Parotid gland (tissue), 1 donor: Measurements from ENCODE around the gene MYOF.

DNA sequence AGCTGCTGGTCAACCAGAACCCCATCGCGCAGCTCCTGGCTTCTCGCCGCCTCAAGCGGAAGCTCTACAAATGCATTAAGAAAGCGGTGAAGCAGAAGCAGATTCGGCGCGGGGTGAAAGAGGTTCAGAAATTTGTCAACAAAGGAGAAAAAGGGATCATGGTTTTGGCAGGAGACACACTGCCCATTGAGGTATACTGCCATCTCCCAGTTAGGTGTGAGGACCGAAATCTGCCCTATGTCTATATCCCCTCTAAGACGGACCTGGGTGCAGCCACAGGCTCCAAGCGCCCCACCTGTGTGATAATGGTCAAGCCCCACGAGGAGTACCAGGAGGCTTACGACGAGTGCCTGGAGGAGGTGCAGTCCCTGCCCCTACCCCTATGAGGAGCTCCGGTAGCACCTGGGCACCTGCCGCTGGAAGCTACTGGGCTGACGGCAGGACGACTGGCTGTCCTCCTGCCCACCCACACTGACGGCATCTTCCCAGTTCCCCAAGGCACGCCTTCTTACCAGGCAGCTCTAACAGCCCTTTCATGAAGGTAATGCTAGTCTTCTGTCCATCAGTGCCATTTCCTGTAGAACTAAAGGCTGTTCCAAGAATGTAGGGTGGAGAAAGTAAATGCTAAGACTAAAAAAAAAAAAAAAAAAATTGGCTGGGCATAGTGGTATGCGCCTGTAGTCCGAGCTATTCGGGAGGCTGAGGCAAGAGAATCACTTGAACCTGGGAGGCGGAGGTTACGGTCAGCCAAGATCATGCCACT, 74.3 kb downstream of the CPEB3 start:
- PRO-cap, result no peak

GRCh38 chr10:92590683-92591131, 2.2 kb upstream of the KIF11 start:
- PRO-cap, result no peak

- PRO-cap, result bidirectional peak, plus-strand start at chr10:92690545, minus-strand start at chr10:92690533; bidirectional peak, plus-strand start at chr10:92691105, minus-strand start at chr10:92690973
Measured at GRCh38 chr10:92690348-92691437, 938 bp downstream of the HHEX start.

GRCh38 chr10:92818088-92818375, 30.3 kb upstream of the EXOC6 start:
- PRO-cap, result no peak

DNA sequence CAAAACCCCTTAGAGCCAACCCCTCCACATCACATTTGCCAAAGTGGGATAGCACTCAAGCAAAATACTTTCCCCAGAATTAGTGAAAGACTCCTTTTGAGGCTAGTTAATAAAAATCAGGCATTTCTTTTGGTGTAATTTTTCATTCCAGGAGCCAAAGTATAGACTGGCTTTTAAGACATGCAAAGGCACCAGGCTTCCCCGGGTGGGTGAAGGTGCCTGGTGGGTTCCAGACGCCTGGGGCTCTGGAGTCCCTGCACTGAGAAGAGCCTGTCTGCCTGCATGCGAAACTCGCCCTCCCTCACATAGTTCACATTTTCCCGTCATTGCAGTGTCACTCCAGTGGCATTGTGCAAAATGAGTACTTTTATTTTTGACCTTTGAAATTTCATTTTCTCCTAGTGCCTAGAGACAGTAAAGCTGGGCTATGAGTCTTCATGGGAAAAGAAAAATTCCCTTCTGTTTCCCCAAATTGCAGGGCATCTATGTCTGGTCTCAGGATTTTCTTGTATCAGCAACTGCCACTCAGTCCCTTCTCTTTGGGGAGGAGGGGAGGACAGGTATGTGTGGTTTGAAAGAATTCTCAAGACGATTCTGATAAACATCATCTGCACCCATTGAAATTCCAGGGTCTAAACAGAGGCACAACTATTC, 107.6 kb downstream of the CYP26A1 start:
- PRO-cap, result no peak

GRCh38 chr10:93258451-93258715, 184.7 kb downstream of the CYP26A1 start:
- PRO-cap, result no peak

DNA sequence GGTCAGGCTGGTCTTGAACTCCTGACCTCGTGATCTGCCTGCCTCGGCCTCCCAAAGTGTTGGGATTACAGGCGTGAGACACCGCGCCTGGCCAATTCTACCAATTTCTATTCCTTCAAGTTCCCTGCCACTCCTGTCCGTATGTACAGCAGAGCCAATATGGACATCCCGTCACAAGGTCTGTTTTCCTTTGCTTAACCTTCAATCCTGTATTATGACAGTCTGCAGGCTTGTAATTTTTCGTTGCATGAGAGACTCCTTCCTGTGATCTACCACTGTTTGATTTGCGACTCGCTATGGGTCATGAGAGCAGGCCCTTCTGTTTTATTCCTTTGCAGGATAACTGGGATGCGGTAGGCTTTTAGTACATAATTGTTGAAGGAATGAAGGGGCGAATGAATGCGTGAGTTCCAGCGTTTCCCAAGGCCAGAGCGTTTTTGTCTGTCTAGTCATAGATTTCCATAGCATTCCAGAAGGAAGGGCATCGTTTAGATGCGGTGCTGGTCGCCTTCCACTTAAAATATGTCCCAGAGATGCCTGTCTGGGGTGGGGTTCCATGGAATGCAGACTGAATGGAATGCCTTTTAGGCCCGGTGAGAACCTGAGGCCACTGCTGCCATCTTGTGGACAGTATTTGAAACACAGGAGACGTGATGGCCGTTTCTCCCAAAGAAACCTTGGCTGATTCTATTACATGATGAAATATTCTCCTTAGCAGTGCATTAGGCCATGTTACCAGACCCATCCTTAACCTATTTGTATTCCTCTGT, 193.3 kb downstream of the MYOF start:
- PRO-cap, result no peak

DNA sequence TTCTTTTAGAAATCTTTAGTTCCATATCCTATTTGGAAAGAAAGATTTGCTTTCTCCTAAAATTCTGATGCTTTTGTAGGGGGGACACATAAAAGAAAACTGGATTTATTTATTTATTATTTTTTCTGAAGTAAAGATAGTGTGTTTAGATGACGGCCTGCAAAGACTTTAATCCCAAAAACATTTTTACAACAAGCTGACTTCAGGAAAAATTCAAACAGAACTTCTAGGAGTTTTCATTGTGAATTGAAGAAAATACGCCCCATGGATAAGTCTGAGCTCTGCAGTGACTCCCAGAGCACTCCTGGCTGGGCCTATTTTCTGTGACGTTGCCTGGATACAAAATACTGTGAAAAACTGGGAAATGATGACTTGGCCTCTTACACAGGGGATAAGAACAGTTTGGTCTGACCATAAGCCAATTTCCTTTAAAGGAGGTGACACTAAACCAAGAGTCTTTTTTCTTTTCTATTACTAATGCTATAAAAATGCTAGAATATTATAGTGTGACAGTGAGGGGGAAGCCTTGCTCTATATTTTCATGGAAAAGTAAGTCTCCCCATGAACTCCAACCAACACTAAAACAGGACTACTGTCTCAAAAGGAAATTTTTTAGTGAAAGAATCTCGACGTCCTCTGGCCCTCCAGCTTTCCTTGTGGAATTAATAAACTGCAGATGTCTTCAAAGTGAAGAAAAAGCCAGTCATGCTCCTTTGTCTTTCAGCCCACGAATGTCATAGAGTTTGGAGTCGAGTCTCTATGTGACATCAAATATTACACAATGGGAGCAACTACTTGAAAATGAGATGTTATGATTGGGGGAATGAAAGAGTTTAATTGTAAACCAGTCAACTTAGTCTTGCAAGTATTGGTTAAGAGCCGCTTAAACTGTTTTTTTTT, 45.5 kb downstream of the MYOF start:
- PRO-cap, result bidirectional peak, plus-strand start at position 502 of the sequence, minus-strand start at position 283 of the sequence; unidirectional peak, minus-strand start at position 656 of the sequence; bidirectional peak, plus-strand start outside the sequence, minus-strand start at position 733 of the sequence

- PRO-cap, result no peak
Measured at GRCh38 chr10:93481798-93482871, at the start of gene MYOF. TSS of gene MYOF (minus strand) at chr10:93482334.

DNA sequence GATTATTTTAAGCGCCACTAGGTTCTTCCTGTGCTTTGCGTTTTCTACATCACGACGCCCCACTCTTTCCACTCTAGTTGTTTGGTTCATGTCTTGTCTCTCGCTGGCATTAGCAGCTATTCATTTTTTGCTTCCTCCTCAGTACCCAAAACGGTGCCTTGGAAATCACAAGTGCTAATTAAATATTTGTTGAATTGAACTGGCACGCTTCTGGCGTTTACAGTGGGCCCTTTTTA, 742 bp upstream of the FRA10AC1 start:
- PRO-cap, result no peak

DNA sequence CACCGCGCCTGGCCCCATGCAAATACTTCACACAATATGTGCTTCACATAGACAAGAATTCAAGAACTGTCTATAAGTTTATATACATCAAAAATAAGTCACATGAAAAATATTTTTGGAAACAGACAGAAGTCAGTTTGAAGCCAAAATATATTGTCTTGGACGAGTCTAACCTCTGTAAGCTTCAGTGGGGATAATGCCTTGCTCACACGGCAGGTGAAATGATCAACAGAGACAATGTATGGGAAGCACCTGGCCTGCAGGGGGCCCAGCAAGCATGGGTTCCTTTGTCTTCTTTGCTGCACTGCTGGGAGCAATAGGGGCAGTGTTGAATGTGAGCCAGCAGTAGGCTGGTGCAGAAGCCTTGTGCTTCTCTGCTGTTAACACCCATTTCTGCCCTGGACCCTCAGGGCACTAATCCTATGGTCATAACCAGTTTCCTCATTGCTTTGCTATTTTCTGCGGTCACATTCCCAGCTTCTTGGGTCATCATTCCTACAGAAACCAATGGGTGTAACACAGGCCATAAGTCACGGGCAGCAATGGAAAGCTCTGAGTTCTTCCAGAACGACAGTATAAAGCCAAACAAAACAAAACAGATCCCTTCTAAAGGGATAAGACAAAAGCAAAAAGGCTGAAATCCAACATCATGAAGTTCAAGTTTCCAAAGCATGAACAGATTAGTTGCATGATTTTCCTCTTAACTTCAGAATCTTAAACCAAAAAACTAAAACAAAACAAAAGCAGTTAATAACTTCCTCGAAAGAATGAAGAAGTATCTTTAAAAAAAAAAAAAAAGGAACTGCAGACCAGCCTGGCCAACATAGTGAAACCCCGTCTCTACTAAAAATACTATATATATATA, 10.8 kb upstream of the LGI1 start:
- PRO-cap, result no peak

DNA sequence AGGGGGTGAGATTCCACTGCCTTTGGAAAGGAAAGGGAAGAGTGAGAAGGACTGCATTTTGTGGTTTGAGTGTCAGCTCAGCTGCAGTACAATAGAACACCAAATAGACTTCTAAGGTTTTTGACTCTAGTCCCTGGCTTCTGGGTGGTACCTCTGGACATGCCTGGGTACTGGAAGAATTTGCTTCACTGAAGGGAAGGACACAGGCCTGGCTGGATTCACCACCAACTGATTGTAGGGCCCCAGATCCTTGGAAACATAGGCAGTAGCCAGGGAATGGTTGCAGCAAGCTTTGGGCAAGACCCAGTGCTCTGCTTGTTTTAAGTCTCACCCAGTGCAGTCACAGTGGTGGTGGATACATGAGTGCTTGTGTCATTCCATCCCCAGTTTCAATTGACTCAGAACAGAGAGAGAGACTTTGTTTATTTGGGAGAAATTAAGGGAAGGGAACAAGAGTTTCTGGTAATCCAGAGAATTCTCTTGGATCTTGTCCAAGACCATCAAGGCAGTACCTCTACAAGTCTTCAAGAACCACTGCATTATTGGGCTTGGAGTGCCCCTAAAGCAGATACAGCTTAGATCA, 19.0 kb downstream of the CYP2C8 start:
- PRO-cap, result no peak

DNA sequence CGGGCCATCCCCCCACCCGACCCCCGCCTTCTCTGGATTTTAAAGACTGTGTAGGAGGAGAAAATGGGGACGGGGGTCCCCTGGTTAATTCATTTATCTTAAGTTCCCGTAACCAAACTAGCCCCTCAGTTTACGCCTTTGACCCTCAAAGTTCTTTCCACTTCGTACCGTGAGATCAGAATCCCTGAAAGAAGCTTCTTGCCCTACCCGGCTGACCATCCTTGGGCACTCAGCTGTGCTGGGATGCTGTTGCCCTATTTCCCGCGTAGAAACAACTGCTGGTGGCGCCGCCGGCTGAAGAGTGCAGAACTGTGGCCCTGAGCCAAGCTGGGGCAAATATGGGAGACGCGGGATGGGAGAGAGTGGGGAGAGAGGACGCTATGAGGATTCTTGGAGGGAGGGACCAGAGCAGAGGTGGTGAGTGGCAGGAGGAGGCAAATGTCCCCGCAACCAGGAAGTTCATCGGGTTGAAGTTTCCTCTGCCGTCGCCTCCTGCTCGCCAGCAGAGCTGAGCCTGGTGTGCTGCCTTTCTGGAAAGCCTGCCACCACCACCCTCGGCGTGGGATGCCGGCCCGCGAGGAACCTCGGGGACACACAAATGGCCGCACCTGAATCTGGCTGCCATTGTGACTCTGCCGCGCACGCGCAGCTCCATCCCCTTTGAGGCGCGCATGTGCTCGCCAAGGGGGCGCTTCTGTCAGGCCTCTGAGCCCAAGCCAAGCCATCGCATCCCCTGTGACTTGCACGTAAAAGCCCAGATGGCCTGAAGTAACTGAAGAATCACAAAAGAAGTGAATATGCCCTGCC, 36.7 kb downstream of the ACSM6 start:
- PRO-cap, result unidirectional peak, minus-strand start at position 626 of the sequence

DNA sequence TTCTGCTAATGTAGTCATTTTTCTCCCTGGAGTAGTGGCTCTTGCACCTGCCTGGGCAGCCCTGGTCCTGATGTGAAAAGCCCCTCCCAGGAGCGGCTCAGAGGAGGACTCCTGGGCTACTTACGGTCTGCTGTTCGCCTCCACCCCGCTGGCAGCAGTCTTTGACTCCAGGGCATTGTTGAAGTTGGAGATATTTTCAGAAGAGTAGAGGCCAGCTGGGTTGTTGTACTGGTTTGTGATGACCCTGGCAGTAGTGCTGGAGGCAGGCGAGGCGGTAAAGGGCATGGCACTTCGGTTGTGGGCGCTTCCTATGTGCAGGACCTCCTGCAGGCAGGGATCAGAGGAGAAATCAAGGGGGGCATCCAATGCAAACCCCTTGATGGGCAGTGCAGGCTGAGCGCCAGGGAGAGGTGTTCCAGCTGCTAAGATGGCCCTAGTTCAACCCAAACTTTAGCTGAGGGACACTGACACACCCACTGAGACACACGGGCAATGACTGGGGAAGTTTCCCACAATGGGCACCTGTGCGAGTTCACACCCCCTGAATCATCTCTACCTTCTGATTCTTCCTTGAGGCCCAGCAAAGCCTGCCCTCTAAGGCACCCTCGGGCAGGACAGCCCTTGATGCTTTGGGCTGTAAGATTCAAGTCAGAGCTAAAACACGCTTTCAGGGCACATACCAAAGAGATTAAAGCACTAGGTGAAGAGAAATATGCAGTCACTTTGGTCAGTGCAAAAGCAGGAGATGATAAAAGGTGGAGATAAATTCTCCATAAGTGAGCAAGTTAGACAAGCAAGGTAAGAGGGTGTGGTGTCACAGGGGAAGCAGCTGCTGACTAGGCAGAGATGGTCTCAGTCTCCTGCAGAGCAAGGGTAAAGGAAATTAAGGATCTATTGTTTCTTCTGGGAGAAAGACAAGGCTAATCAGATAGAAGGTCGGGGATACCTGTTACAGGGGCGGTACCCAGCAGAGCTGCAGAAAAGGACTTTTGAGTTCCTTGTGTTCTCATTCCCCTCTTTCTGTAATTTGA, 26.7 kb downstream of the PDLIM1 start:
- PRO-cap, result no peak

DNA sequence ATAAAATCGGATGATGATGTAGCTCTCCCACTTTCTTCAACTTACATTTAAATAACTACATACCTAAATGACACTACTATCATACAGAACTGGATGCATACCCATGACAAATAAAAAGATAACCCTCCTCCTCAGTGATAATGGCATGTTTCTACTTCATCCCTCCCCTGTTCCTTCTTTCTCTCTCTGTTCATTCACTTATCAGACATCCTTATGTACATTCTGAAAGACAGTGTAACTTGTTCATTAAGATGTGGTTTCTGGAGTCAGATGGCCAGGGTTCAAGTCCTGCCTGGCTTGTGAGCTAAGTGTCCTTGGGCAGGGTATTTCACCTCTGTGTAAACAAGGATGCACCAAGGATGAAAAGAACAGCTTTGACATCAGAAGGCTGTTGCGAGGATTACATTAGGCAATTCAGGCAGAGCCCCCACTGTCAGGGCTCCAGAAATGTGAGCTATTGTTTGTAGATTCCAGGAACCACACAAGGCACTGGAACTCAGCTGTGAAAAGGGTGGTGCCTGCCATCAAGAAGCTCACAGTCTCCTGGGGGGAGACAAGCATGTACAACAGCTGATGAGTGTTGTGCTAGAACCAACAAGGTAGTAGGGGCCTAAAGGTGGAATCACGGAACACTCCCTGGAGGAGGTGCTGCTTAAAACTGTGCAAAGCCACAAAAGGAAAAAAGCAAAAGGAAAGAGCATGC, 12.7 kb downstream of the PDLIM1 start:
- PRO-cap, result no peak

- PRO-cap, result no peak
Measured at GRCh38 chr10:95297375-95297841, 6.6 kb upstream of the PDLIM1 start.

- PRO-cap, result no peak
Measured at GRCh38 chr10:95362528-95363248, 71.9 kb upstream of the PDLIM1 start.

DNA sequence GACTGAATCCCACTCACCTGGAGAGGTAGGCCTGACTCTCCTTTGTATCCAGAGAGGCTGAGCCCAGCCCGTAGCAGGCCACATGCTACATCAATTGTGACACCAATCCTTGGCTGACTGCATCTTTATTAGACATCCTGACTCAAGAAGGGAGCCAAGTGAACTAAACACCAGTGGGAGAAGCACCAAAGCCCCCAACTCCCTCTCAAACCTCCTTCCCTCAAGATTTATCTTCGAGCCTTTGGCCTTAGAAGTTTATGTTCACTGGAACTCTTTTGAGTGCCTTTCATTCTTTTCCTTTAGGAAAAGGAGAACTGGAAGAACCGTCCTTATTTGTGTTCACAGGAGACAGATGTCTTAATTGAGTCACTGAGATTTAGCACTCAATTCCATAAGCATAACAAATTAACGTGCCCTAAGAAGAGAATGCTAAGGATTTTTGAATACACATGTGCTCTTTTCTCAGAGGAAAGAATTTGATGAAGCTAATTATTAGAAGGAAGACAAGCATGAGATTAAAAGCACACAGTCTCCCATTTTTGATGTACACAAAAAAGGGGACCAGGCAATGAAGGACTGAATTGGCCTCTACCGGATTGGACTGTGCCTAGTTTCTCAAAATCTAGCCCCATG, 125.7 kb upstream of the PDLIM1 start:
- PRO-cap, result no peak

GRCh38 chr10:95431836-95432415, 129.2 kb downstream of the SORBS1 start:
- PRO-cap, result no peak

GRCh38 chr10:95432910-95433898, 128.0 kb downstream of the SORBS1 start:
- PRO-cap, result no peak